ENCODE measurements around a stretch of chr14.

DNA sequence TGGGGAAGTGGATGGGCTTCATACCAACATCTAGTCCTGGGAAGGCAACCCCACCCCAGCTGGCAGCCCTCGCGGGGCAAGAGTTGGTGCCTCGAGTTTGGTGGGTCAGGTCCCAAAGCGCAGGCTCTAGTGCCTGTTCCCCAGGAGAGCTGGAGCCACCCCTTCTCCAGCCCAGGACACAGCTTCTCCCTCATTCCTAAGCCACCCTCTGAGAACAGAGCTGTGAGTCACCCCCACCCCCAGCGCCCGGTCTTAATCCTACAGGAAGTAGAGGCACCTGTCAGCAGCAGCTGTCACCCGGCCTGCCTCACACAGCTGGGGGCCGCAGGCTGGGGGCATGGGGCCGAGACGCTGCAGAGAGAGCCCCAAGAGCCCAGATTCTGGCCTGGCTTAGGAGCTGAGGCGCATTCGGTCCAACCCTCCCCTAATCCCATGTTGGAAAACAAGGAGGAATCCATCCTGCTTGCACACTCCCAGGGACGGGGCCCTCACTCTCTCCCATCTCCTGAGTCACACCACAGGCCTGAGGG is 5.1 kb downstream of the NUDT14 start:
- PRO-cap, 6 experiments: no peak in any of the 6 experiments
- RAMPAGE, long total RNA, 2 experiments: no peak in any of the 2 experiments
- RRBS: no CpG with 5 or more reads among the region's 13 CpGs

DNA sequence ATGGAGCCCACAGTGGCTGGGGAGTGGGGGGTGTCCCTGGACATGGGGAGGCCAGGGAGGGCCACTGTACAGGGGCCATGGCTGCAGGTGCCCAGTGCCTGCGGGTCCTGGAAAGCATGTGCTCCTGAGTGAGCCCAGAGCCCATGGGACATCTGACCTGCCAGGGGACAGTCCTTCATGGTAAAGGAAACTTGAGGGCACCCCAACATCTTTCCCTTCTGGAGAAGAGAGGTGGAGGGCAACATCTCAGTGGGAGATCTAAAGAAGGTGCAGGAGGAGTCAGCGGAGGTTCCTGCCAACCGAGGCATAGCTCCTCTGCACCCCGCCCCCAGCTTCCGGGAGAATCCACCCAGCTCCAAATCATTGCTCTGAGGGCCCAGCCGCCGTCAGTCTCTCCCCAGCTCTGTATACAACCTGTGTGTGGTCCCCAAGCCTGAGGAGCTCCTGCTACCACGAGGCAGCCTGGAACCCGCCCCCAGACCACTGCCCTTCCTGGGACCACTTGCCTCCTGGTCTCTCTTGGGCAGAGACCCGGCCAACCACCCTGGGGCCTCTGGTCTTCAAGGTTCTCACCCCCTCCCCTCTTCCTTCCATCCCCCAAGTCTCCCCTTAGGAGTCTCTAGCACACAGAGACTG is 12.8 kb upstream of the NUDT14 start:
- PRO-cap, 6 experiments: peak in 4 of 6 experiments; most common plus-strand start position 363 of the sequence (in 3)
- RAMPAGE, long total RNA, 2 experiments: no peak in any of the 2 experiments
- RRBS: no CpG with 5 or more reads among the region's 10 CpGs

GRCh38 chr14:105202575-105203160 is 21.6 kb upstream of the NUDT14 start:
- PRO-cap, 6 experiments: peak in 1 of 6 experiments; most common minus-strand start chr14:105202705 (in 1)
- RAMPAGE, long total RNA, 2 experiments: no peak in any of the 2 experiments
- RRBS: 3% methylated on average over 4 of the region's 12 CpGs

DNA sequence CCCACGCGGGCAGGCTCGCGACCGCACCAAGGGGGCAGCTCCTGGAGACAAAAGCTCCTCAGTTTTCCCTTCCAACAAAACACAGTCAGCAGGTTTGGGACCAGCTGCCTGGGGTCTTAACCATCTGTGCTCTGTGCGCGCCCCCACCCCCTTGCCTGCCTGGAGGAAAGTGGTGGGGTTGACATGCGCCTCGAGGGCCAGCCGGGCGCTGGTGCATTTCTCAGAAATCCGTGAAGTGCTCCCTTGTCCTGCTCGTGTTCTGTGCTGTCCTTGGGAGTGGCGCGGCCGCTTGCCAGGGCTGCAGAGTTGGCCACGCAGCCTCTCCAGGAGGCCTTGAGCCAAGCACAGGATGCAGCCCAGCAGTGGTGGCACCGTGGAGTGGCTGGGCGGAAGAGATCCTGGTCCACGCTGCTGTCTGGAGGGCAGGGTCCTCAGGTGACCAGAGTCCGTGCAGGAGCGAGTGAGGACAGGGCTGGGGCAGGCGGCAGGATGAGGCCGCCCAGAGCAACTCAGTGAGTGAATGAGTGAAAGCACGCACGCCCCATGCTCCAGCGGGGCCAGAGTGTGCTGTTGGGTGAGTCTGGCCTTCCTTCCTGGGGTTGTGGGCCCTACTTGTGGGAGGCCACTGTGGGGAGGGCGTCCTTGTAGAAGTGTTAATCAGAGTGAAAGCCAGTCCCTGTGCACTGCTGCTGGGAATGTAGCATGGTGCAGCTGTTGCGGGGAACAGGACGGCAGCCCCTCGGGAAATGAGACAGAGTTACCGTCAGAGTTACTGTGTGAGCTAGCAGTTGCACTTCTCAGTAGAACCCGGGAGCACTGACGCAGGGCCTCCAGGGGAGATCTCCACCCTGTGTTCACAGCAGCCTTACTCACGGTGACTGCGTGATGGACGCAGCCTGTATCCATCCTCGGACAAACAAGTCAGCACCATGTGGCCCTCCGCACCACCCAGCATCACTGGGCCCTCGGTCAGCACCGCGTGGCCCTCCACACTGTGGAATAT is 21.8 kb downstream of the PACS2 start:
- PRO-cap, 6 experiments: peak in 6 of 6 experiments; most common plus-strand start position 362 of the sequence (in 1); most common minus-strand start position 263 of the sequence (in 6)
- RAMPAGE, long total RNA, 2 experiments: no peak in any of the 2 experiments
- RRBS: no CpG with 5 or more reads among the region's 42 CpGs

DNA sequence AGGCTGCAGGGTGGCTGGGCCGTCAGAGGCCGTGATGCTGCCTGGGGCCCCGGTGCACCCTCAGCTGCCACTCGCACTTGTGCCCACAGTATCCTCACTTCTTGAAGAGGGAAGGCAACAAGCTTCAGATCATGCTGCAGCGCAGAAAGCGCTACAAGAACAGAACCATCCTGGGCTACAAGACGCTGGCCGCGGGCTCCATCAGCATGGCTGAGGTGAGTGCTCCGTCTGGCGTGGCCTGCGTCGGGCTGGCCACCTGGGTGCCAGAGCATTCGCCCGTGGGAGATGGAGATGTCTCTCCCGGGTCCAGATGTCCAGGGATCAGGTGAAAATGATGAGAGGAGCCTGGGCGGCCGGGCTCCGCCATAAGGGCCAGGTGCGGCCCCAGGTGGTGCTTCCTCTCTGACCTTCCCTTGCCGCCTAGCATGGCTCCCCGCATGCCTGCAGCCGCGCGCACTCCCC is 40.4 kb downstream of the PACS2 start:
- PRO-cap, 6 experiments: no peak in any of the 6 experiments
- RAMPAGE, long total RNA, 2 experiments: no peak in any of the 2 experiments
- RRBS: no CpG with 5 or more reads among the region's 25 CpGs

DNA sequence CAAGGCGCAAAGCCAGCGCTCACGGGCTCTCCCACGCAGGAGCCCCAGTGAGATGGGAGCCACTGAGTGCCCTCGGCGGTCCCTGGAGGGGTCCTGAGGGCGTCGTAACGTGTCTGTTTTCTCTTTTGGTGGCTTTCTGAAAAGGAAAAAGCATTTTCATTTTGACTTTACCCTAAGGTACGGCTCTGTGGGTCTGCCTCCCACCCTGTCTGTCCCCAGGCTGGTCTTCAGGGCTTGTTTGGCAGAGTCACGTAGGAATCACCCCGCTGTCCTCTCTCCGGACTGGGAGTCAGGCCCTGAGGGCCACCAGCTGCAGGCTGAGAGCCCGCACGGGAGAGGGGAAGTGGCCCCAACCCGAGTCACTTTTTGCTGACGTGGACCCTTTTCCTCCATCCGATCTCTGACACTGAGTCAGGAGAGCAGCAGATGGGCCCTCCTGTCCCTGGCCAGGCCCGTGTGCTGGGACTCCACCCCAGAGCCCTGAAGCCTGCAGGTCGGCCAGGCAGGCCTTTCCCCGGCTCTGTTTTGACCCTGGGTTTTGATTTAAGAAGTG is 12.7 kb upstream of the TEX22 start:
- PRO-cap, 6 experiments: no peak in any of the 6 experiments
- RAMPAGE, long total RNA, 2 experiments: no peak in any of the 2 experiments
- RRBS: no CpG with 5 or more reads among the region's 21 CpGs

- PRO-cap, 6 experiments: peak in 5 of 6 experiments; most common minus-strand start chr14:105399488 (in 5)
- RAMPAGE, long total RNA, 2 experiments: no peak in any of the 2 experiments
- RRBS: no CpG with 5 or more reads among the region's 17 CpGs
Observed at GRCh38 chr14:105399134-105399854, 956 bp downstream of the TEX22 start.

DNA sequence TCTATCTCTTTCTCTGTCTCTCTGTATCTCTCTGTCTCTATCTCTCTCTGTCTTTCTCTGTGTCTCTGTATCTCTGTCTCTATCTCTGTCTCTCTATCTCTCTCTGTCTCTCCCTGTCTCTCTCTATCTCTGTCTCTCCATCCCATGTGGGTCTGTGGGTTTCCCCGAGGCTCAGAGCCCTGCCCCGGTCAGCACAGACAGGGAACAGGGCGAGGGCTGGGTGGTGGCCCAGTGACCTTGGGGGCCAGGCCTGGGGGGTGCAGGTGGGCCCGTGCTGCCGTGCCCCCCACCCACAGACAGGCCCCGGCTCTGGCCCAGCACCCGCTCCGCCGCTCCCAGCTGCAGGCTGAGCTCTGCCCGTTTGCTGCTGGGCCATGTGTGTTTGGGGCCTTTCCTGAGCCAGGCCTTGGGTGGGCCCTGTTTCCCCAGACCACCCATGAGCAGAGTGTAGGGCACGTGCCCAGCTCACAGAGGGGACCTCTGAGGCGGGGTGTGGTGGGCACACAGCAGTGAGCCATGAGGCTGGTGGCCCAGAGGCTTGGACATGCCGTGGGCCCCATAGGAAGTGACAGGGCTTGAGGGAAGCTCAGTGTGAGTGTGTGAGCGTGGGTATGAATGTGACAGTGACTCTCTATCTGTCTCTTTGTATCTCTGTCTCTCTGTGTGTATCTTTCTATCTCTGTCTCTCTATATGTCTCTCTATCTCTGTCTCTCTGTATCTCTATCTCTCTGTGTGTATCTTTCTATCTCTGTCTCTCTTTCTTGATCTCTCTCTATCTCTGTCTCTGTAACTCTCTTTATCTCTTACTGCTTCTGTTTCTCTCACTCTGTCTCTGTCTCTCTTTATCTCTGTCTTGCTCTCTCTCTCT is 51.1 kb downstream of the TMEM121 start:
- PRO-cap, 6 experiments: no peak in any of the 6 experiments
- RAMPAGE, long total RNA, 2 experiments: no peak in any of the 2 experiments
- RRBS: no CpG with 5 or more reads among the region's 14 CpGs

DNA sequence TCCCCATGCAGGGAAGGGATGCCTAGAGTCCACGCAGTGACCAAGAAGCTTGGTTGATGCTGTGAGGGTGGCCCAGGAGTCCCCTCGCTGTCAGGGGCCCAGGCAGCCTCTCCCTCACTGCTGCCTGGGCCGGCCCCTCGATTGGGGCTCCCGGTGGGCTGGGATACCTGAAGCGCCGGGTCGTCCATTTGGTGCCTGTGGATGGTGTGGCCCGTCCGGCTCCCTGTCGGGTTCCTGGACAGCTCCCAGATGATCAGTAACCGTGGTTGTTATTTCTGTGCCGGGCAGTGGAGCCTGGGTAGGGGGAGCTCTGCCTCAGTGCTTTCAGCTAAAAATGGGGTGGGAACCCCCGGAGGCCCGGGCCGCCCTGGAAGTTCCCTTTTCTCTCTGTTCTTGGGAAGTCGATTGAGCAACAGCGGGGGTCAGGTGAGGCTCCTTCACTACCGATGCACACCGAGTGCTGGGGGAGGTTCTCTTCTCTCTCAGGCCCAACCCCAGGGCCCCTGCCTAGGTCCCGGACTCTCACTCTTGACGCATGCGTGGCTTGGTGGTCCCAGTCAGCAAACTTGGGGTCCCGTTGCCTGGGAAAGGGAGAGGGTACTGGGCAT is 78.6 kb downstream of the TMEM121 start:
- PRO-cap, 6 experiments: no peak in any of the 6 experiments
- RAMPAGE, long total RNA, 2 experiments: no peak in any of the 2 experiments
- RRBS: 76% methylated on average over 4 of the region's 24 CpGs

DNA sequence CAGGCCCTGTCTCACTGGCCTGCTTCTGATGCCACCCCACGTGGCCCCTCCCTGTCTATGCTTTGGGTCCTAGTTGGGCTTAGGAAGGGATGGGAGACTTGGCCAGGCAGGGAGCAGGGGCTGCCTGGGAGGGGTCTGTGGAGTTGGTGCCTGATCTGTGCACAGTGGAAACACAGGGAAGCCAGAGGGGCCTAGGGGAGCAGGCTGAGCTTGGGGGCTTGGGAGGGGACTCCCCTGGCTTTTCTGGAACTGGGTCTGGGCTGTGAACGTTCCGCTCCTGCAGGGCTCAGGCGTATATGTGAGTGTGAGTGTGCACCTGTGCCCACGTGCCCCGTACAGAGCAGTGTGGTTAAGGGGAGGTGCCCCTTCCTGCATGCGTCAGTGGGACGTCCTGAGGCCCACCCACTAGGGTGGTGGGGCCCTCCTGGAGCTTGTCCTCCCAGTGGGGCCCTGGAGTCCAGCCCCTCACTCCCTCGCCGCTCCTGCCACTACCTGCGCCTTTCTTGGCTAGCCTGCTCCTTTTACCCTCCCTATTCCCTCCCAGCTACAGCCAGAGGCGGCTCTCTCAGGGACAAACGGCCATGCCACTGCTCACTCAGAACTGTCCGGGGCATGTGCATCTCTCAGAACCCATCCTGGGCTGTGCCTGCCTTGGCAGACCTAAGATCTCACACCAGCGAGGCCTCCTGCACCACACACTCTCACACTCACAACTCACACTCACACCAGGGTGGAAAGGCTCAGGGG is 180.0 kb downstream of the TMEM121 start:
- PRO-cap, 6 experiments: no peak in any of the 6 experiments
- RAMPAGE, long total RNA, 2 experiments: no peak in any of the 2 experiments
- RRBS: no CpG with 5 or more reads among the region's 15 CpGs

DNA sequence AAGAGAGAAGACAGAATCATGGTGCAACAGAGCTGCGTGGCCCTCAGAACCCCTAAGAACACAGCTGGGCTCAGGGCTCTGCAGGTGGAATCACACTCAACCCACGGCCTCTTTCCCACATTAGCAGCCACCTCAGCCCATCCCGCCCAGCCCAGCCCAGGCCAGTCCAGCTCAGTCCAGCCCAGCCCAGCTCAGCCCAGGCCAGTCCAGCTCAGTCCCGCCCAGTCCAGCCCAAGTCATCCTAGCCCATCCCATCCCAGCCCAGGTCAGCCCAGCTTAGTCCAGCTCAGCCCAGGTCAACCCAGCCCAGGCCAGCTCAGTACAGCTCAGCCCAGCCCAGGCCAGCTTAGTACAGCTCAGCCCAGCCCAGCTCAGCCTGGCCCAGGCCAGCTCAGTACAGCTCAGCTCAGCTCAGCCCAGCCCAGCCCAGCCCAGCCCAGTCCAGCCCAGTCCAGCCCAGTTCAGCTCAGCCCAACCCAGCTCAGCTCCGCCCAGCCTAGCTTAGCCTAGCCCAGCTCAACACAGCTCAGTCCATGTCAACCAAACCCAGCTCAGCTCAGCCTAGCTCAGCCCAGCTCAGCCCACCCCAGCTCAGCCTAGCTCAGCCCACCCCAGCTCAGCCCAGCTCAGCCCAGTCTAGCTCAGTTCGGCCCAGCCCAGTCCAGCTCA is 183.1 kb downstream of the TMEM121 start:
- PRO-cap, 6 experiments: no peak in any of the 6 experiments
- RAMPAGE, long total RNA, 2 experiments: no peak in any of the 2 experiments
- RRBS: no CpG with 5 or more reads among the region's 6 CpGs

- PRO-cap, 6 experiments: no peak in any of the 6 experiments
- RAMPAGE, long total RNA, 2 experiments: no peak in any of the 2 experiments
- RRBS: no CpG with 5 or more reads among the region's 5 CpGs
Observed at GRCh38 chr14:105856461-105857647, 330.5 kb downstream of the TMEM121 start.

DNA sequence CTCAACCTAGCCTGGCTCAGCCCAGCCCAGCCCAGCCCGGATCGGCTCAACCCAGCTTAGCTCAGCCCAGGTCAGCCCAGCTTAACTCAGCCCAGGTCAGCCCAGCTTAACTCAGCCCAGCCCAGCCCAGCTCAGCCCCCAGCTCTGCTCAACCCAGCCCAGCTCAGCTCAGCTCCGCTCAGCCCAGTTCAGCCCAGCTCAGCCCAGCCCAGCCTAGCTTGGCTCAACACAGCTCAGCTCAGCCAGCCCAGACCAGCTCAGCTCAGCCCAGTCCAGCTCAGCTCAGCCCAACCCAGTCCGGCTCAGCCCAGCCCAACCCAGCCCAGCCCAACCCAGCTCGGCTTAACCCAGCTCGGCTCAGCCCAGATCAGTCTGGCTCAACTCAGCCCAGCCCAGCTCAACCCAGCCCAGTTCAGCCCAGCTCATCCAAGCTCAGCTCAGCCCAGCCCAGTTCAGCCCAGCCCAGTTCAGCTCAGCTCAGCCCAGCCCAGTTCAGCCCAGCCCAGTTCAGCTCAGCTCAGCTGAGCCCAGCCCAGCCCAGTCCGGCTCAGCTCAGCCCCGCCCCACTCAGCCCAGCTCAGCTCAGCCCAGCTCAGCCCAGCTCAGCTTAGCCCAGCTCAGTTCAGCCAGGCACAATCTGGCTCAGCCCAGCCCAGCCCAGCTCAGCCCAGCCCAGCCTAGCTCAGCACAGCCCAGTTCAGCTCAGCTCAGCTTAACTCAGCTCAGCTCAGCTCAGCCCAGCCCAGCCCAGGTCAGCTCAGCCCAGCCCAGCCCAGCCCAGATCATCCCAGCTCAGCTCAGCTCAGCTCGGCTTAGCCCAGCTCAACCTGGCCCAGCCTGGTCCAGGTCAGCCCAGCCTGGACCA is 331.7 kb downstream of the TMEM121 start:
- PRO-cap, 6 experiments: no peak in any of the 6 experiments
- RAMPAGE, long total RNA, 2 experiments: no peak in any of the 2 experiments
- RRBS: no CpG with 5 or more reads among the region's 9 CpGs

DNA sequence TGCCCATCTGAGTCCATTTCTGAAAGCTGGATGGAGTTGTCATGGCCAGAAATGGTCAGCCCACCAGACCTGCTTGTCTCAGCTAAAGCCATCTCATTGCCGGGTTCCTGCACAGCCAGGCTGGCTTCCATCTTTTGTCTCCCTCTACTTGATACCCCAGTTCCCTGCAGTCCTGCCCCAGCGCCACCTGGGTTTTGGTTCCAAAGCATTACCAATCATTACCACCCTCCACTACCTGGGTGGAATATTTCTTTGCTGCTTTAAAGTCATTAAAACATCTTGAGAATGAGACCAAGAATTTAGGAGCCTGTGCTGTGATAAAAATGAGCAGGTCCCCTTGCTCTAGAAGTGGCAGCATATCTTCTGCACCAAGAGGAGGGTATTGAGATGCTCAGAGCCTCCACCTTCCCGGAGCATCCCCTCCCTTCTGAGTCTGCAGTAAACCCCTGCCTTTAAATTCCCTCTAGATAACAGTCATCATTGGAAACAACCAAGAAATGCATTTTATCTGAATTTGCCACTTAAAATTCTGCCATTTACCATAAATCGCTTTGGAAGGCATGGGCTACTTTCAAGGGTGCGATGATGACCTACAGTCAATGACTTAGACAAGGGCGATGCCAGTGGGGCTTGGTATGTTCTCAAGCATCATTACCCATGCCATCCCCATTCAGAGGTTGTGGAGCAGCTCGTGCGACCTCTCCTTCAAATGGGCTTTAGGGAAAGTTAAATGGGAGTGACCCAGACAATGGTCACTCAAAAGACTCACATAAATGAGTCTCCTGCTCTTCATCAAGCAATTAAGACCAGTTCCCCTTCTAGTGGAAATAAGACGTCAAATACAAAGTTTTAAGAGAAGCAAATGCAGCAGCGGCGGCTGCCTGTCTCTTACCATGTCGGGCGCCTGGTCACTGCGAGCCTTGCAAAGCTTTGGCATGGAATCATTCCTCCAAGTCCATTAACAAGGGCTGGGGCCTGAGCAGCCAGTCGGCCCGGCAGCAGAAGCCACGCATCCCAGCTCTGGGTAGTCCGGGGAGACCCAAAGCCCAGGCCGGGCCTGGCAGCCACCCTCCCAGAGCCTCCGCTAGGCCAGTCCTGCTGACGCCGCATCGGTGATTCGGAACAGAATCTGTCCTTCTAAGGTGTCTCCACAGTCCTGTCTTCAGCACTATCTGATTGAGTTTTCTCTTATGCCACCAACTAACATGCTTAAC is 334.4 kb downstream of the TMEM121 start:
- PRO-cap, 6 experiments: no peak in any of the 6 experiments
- RAMPAGE, long total RNA, 2 experiments: no peak in any of the 2 experiments
- RRBS: no CpG with 5 or more reads among the region's 24 CpGs

DNA sequence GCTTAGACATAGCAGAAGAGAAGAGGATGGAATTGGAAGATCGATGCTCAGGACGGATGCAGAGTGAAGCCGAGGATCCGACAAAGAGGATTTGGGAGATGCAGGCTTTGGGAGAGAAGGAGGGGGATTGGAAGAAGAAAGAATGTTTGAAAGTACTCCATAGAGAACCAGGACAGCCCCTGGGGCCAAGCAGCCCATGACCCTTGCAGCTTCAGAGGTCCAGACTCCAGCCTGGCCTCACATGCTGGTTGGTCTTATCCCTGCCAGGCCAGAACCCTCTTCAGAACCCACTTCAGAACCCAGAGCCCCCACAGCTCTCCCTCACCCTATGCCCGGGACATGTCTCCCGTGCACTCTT is 441.1 kb downstream of the TMEM121 start:
- PRO-cap, 6 experiments: no peak in any of the 6 experiments
- RAMPAGE, long total RNA, 2 experiments: no peak in any of the 2 experiments
- RRBS: no CpG with 5 or more reads among the region's 6 CpGs

DNA sequence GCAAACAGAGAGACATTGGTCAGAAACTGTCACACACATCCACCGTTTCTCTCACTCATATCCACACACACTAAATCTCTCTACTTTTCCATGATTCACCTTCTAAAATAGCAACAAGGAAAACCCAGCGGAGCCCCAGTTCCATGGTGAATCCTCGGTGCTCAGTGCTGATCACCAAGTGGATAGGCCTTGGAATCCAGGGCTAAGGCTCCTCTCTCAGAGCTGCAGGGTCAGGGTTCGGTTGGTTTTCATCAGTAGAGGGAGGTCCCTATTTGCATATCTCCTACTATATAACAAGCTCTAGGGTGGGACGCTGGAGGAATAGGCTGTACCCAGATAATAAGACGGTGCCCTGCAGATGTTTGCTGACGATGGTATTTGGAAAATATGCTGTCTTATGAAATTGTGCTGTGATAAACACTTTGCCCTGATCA is 709.0 kb downstream of the TMEM121 start:
- PRO-cap, 6 experiments: no peak in any of the 6 experiments
- RAMPAGE, long total RNA, 2 experiments: start-site peak on the minus strand in 1 of 2 experiments, centred at position 221 of the sequence, 8 reads per replicate
- RRBS: no CpG with 5 or more reads among the region's 7 CpGs

DNA sequence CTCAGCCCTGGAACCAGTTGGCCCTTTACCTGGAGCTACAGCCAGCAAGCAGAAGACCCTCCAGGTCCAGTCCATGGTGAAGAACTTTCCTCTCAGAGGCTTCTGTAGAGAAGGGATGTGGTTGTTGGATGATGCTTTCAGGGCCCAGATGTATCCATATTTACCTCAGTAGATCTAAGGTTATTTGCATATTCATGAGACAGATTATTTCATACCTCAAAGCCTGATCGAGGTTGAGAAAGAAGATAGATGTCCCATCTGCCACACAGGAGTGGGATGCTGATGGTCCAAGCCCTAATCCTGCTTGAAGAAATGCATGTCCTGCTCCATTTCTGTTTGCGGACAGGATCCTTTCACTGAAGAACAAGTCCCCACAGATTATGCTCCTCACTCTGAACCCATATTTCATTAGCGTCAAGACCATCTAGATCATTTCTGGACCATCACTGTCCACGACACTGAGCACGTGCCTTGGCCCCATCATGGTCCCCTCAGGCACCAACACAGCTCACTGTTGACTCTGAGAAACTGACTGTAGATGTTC is 985.2 kb downstream of the TMEM121 start:
- PRO-cap, 6 experiments: no peak in any of the 6 experiments
- RAMPAGE, long total RNA, 2 experiments: no peak in any of the 2 experiments
- RRBS: no CpG with 5 or more reads among the region's 5 CpGs

DNA sequence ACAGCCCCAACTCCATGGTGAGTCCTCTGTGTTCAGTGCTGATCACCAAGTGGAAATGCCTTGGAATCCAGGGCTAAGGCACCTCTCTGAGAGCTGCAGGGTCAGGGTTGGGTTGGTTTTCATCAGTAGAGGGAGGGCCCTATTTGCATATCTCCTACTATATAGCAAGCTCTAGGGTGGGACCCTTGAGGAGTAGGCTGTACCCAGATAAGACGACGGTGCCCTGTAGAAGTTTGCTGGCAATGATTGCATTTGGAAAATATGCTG is 1011.8 kb downstream of the TMEM121 start:
- PRO-cap, 6 experiments: no peak in any of the 6 experiments
- RAMPAGE, long total RNA, 2 experiments: no peak in any of the 2 experiments
- RRBS: no CpG with 5 or more reads among the region's 2 CpGs

DNA sequence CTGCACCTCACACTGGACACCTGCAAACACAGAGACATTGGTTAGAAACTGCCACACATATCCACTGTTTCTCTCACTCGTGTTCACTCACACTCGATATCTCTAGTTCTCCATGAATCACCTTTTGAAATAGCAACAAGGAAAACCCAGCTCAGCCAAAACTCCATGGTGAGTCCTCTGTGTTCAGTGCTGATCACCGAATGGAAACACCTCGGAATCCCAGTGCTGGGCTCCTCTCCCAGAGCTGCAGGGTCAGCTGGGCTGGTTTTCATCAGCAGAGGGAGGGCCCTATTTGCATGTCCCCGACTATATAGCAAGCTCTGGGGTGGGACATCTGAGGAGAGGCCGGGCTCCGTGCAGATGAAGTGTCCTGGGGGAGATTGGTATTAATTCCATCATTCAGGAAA is 1066.6 kb downstream of the TMEM121 start:
- PRO-cap, 6 experiments: no peak in any of the 6 experiments
- RAMPAGE, long total RNA, 2 experiments: no peak in any of the 2 experiments
- RRBS: no CpG with 5 or more reads among the region's 7 CpGs

DNA sequence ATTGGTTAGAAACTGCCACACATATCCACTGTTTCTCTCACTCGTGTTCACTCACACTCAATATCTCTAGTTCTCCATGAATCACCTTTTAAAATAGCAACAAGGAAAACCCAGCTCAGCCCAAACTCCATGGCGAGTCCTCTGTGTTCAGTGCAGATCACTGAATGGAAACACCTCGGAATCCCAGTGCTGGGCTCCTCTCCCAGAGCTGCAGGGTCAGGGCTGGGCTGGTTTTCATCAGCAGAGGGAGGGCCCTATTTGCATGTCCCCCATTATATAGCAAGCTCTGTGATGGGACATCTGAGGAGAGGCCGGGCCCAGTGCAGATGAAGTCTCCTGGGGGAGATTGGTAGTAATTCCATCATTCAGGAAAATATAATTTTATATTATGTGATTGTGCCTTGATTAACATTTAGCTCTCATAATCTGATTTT is 1149.0 kb downstream of the TMEM121 start:
- PRO-cap, 6 experiments: no peak in any of the 6 experiments
- RAMPAGE, long total RNA, 2 experiments: no peak in any of the 2 experiments
- RRBS: no CpG with 5 or more reads among the region's 4 CpGs